Osteocyte (in vitro differentiated cells): ENCODE measurements around a stretch of chr1.

DNA sequence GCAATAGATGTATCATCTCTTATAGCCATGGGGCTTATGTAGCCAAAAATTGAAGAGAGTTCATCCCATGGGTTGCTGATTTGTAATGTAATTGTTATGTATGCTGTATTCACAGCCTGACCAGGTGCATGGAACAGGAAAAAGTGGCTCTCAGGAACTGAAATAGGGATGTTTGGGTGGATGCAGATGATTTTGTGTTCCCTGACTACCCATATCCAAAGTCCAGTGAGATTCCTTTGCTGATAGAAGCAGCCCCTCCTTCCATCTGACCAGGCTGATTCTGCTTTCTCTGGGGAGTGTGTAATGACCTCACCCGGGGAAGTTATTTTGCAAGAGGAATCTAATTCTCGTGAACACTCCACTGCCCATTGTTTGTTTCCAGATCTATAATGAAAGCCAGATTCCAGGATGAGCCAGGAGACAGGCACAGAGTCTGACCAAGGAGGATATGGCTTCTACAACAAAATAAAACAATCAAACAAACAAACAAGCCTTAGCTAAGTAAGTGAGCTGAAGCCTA is 6.9 kb upstream of the ZBTB17 start:
- PRO-cap, result no peak

- PRO-cap, result no peak
Measured at GRCh38 chr1:16019481-16020003, 1.7 kb upstream of the HSPB7 start.

DNA sequence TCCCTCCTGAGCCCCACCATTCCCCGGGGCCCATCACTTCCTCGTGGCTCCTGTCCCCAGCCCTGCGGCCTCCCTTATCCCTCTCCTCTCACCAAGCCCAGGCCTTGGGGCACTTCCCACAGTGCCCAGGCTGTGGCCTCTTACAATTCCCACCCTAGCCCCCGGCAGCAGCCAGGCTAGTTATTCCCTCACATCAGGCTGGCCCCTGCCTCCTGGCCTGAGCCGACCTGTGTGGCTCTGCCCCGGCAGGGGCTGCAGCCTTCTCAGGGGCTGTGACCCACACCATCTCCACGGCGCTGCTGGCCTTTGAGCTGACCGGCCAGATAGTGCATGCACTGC is 8.3 kb downstream of the CLCNKA start:
- PRO-cap, result no peak

GRCh38 chr1:16079388-16079930 is 6.0 kb upstream of the FAM131C start:
- PRO-cap, result no peak

DNA sequence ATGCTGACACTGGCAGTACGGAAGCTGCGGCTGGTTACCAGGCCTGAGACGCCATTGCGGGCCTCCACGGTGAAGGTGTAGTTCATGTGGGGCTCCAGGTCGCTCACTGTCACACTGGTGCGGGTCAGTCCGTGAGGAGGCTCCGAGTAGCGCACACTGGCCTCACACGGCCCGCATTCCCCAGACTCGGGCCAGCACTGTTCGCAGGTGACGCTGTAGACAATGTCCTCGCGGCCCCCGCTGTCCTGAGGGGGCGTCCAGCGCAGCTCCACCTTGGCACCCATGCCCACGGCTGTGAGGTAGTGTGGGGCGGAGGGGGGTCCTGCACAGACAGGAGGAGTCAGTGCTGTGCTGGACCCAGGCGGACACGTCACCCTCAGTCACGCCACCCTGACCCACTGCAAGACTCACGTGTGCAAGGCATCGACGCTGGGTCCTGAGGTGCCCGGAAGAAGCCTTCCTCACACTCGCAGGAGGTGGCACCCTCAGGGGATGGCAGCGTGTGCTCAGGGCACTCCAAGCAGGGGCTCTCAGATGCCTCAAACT is 17.9 kb downstream of the EPHA2 start:
- PRO-cap, result no peak

DNA sequence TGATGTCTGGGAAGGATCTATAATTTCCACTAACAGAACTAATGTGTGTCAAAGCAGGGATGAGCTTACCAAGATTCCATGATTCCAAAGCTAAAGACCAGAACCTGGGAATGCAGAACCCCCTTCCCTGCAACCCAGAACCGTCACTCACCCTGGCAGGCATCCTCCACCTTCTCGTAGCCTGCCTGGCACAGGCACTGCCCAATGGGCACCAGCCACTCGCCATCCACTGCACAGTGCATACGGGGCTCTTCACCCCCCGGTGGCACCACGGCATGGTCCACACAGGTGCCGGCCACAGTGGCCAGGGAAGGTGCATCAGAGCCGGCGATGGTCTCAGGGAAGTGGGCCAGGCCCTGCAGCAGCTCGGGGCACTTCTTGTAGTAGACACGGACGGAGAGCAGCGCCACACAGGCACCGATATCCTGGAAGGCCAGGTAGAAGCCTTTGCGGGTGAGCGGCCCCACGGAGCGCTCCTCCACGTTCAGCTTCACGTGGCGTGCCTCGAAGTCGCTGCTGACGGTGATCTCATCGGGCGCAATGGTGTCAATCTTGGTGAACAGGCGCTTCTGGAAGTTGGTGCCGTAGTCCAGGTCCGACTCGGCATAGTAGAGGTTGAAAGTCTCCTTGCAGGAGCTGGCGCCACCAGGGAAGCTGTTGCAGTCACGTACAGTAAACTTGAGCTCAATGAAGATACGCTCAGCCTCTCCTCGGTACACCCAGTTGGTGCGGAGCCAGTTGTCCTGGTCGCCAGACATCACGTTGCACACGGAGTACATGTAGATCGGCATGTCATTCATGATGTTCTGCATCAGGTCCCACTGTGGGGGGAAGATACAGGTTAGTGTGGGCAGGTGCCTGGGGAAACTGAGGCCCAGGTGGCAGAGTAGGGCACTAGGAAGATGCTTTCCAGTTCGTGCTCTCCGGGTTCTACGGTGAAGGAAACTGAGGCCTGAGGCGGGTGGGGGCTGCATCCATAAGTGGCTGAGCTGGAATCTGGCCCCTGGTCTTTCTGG is 7.3 kb downstream of the EPHA2 start:
- PRO-cap, result no peak

DNA sequence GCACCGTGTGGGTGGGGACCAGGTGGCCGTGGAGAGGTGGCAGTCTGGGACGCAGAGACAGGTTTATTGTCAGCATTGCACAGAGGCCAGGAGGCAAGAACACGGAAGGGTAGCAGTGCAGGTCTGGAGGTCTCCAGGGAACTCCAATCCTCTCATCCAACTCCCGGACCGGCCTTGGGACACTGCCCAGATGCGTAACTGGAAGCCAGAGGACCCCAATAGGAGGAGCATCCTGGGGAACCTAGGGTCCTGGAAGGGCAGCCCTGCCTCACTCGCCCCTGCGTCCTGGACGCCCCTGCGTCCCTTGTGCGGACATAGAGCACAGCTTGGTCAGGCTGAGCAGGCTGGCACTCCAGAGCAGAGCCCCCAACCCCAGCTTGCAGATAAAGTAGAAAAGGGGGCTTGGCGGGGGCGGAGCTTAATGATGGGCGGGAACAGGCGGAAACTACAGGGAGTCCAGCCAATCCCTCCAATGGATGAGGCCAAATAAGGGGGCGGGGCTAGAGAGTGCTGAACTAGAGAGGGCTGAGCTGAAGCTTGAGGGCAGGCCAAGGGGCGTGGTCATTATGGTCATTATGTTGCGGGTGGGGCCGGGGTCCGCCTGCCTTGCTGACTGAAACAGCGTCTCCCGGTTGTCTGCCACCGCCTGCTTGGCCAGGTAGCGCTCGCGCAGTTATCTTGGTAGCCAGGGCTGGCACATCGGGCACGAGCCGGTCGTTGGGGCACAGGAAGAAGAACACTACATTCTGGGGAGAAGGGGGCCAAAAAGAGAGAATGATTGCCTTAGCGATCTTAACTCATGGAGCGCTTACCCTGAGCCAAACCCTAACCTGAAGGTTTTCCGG is 3.6 kb upstream of the ARHGEF19 start:
- PRO-cap, result no peak

GRCh38 chr1:16440890-16441568 is 505 bp downstream of the NECAP2 start:
- PRO-cap, result no peak

GRCh38 chr1:16606027-16606459 is 165.5 kb downstream of the NECAP2 start:
- PRO-cap, result no peak

- PRO-cap, result no peak
Measured at GRCh38 chr1:16608456-16609005, 168.0 kb downstream of the NECAP2 start.

DNA sequence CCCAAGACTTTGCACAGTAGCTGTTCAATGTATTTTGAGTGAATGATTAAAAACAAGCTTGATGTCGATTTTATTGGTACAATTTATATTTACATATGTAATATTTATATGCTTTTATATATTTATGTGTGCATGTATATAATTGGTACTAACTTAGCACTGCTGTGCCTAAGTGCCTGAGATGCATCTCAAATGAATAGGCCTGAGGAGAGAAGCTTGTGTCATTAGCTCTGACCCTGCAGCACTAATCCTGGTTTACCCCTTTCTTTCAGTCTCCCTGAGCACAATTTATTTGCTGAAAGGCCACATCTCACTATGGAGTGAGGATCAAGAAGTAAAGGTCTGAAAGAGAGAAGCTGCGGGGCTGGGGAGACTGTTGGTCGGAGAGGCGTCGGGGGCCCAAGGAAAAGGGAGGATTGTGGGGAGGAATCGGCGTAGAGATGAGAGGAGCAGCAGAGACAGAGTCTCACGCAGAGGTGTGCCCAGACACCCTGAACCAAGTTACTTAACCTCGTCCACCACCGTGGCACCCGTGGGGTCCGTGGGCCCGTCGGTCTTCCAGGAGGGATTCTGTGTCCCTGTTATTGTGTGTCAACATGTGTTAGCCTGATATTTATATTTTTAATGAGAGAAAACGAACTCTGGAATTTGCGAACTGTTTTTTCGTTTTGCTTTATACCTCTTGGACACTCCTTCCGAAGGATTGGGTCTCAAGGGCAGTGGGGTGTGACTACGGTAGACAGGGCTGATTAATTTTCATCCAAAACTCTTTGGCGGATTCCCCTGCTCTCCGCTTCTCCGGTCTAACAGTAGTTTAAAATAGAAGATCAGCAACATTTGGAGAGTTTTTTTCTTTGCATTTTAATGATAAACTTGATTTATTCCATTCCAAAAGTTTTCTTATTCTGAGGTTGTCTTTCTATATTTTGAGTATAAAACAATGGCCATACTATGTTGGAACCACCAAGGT is 176.6 kb downstream of the NECAP2 start:
- PRO-cap, result no peak

DNA sequence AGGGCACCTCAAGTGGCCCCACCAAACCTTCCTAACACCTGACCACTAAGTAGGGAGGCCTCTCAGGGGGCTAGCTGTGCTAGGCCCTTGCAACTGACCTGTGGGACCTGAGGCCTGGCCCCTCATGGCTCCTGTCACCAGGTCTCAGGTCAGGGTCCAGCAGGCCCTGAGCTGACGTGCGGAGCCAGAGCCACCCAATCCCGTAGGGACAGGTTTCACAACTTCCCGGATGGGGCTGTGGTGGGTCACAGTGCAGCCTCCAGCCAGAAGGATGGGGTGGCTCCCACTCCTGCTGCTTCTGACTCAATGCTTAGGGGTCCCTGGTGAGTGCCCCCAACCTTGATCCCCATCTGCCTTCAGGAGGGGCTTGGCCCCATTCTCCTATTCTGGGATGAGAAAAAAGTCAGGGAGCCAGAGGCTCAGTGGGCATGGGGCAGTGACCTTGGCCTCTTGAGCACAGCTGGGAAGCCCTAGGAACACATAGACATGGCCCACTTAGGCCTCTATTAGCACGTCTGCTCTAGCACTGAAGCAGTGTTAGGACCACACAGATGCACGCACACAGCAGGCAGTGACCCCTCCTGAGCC is 204.9 kb downstream of the NECAP2 start:
- PRO-cap, result no peak

DNA sequence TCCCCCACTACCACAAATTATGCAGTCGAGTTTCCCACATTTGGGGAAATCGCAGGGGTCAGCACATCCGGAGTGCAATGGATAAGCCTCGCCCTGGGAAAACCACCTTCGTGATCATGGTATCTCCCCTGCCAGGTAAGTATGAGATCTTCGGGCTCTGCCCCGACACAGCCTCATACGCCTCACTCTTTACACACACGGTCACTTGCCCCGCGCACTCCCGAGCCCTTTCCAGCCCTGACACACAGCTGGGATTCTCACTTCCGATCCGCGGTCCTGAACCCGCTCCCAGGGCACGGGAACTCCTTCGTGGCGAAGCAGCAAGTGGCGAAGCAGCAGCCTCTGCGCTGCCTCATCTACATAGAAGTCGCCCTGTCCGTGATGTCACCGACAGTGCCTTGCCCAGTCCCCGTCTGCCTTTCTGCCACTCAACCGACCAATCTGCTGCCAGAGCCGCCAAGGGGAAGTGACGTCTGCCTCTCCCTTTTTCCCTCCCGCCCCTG is 226.3 kb downstream of the NECAP2 start:
- PRO-cap, result no peak

GRCh38 chr1:16870054-16870308 is 51.8 kb upstream of the CROCC start:
- PRO-cap, result no peak

DNA sequence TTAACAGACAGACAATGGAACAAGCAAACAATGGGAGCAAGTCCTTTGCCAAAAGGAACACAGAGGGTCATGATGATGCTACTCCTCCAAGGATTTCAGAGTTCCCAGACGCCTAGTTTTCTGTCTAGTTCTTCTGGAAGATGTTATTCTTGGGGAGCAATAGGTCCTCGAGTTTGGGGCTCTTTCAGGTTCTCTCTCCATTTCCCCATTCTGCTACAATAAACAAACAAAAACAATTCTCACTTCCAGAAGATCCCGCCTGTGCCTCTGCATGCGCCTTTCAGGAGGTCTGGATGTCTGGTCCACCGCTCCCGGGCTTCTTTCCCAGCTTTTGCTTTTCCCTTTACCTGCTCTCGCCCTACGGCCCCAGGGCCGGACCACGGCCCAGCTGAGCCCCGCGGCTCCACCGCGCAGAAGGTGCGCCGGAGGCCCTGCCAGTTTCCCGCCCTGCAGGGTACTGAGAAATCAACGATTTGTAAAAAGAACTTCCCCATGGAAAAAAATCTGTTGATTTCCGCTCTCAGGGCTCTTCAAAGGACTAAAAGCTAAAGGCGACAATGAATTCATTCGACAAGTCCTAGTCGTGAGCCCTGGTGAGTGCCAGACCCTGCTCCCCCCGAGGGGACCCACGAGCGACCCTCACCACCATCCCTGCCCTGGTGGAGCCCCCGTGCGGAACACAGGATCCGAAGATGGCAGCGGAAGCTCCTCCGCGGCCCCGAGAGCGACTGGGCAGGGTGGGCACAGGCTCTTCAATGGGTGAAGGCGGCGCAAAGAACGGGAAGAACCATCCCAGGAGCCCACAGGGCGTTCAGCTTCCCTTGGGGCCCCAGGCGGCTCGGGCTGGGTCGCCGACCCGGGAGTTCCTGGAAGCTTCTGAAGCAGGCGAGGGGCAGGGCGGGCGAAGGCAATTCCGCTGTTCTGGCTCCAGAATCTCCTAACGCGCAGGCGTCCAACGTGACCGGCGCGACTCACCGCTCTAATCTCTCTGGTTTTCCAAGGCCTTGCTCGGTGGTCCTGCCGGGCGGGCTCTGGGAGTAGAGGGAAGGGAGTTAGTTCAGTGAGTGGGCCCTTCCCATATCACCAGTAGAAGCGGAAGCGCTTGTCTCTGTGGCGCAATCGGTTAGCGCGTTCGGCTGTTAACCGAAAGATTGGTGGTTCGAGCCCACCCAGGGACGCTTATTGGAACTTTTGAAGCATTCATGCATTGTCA is 32.8 kb upstream of the CROCC start:
- PRO-cap, result bidirectional peak, plus-strand start at position 982 of the sequence, minus-strand start at position 878 of the sequence

DNA sequence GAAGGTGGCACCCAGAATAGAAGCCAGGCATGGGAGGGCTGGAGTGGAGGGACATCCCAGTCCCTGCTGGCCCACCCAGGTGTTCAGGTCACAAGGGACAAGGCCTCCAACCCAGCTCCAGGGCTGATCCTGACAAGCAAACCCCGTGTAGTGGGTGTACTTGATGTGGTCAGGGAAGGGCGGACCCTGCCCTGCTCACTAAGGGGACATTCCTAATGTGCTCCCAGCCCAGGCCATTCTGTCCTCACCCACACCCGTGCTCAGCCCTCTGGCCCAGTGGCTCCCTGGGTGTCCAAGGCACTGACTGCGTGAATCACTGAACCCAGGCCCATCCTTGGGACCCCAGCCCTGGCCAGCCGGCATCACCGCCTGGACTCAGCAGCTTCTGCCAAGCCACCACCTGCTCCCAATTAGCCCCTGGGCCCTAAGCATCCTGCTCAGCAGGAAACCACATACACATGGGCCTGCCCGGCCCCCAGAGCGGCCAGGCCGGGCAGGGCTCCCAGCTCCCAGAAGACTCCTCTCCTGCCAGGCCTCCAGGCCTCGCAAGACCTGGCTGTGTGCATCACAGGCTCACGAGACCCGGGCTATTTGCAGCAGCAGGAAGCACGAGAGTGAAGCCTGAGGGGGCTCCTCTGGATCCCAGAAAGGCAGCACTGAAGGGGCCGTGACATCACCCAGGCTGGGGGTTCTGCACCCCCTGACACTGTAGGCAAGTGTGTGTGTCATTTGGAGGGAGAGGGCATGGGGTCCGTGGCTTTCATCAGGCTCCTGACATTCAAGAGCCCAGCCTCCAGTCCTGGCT is 1.8 kb downstream of the MFAP2 start:
- PRO-cap, result unidirectional peak, plus-strand start at position 594 of the sequence

- PRO-cap, result no peak
Measured at GRCh38 chr1:17201177-17201478, 3.8 kb upstream of the PADI1 start.

- PRO-cap, result no peak
Measured at GRCh38 chr1:17201501-17201863, 3.4 kb upstream of the PADI1 start.

DNA sequence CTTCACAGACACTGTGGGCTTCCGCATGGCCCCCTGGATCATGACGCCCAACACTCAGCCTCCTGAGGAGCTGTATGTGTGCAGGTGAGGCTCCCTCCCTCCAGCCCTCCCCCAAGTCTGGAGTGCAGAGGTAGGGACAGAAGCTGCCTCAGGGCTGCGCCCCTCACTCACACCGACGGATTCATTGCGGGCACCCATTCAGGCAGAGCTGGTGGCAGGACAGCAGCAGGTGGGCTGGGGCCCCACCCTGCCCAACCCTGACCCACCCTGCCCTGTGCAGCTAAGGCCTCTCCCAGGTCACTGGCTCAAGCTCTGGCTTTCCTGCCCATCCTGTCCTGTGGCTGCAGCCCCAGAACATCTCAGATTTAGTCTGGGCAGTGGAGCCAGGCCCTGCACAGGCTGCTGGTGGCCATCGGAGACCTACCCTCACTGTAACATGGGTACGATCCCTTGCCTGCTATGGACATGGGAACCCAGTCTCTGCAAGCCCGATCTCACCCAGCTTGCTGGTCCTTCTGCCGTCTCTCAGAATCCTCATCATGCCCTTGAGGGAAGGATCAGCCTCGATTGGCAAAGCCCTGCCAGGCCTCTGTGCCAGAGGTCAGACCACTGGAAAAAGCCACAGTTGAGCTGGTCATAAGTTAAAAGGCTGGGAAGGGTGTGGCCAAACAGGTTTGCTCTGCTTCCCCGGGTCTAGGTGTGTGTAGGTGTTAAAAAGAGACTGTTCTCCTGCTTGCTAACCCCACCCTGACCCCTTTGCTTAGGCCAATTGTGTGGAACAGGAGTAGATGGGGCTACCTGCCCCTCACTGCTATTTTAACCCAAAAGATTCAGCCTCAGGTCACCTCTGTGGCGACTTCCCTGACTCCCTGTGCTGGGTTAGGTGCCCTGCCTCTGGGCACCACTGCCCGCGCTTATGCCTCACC is 19.7 kb upstream of the PADI3 start:
- PRO-cap, result no peak

DNA sequence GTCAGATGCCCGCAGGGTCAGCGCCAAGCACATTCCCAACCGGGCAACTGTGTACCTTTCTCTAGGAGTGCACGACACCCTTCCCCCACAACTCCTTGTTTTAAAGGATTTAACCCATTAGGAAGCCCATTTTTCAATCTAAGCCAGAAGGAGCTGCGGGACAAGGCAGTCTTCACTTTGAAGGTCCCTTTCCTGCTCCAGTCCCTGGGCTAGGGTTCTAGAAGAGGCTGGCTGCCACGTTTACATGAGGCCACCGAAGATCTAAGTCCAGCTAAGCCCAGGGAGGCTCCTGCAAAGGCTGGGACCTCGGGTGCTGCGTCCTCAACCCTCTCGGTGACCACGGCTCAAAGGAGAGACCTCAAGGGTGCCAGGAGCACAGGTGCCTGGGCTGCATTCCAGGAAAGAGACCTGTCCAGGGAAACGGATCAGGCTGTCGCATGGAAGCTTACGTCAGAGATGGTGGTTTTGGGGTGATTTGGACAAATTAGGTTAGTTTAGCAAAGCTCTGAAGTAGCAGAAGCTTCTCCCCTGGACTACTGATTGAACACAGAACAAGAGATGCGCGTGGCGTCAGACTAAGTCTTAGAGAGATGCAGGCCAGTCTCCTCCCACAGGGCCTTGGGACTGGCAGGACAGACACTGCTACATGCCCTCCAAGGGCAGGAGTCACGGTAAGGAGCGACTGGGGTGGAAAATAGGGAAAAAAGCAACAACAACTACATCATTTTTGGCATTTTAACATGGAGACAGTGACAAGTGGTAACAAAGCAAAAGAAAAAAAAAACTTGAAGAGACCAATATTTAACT is 32.3 kb downstream of the RCC2 start:
- PRO-cap, result no peak